Epidermal melanocyte (primary cell): Measurements from ENCODE around the gene C5orf46.

- RRBS = no CpG with 5 or more reads among the region's 6 CpGs
These were observed 10.6 kb downstream of the NR3C1 start for GRCh38 chr5:143392600-143393501.

DNA sequence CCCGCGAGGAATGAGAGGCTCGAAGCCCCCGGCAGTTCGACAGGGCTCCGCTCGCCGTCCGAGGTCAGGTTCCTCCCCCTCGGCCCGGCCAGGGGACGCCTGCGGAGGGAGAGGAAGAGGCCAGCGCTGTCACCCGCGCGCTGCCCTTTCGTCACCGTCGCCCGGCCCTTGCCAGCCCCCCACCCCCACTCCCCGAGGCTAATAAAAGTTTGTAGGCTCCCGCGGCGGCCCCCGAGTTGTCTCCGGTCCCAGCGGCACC lies 651 bp downstream of the NR3C1 start:
- RRBS = 3% methylated on average over 22 of the region's 28 CpGs

DNA sequence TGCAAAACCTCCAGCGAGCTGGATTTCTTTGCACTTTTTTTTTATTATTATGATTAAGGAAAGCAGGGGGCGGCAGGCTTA lies 997 bp upstream of the NR3C1 start:
- RRBS = no CpG with 5 or more reads among the region's 2 CpGs

DNA sequence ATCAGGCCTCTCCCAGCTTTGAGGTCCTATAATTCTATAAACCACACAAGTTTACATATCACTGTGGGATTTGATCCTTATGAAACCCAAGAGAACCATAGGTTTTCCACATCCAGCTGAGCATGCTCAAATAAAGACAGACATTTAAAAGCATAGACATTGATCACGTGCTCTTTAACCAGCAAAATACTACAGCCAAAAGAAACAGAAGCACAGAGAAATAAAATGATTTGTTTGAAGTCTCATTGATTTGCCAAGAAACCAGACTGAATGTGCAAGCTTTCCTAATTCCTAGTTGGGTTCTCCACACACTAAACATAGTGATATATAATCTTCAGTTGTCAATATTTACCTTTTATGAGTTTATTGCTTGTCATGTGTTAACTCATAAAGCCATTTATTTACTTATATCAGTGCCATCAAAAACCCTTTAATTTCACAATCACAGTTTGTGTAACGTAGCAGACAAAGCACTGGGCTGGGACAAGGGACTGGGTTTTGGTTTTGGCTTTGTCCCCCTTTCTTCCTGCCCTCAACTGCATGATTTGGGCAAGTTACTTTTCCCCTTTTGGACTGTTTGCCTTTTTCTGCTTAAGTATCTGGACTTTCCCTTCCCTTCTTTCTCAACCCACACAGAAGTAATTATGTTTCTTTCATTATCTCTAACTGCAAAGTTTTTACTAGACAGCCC lies 14.5 kb upstream of the NR3C1 start:
- RRBS = no CpG with 5 or more reads among the region's 2 CpGs

GRCh38 chr5:143629551-143630363 lies 182.2 kb upstream of the HMHB1 start:
- RRBS = no CpG with 5 or more reads among the region's 6 CpGs

DNA sequence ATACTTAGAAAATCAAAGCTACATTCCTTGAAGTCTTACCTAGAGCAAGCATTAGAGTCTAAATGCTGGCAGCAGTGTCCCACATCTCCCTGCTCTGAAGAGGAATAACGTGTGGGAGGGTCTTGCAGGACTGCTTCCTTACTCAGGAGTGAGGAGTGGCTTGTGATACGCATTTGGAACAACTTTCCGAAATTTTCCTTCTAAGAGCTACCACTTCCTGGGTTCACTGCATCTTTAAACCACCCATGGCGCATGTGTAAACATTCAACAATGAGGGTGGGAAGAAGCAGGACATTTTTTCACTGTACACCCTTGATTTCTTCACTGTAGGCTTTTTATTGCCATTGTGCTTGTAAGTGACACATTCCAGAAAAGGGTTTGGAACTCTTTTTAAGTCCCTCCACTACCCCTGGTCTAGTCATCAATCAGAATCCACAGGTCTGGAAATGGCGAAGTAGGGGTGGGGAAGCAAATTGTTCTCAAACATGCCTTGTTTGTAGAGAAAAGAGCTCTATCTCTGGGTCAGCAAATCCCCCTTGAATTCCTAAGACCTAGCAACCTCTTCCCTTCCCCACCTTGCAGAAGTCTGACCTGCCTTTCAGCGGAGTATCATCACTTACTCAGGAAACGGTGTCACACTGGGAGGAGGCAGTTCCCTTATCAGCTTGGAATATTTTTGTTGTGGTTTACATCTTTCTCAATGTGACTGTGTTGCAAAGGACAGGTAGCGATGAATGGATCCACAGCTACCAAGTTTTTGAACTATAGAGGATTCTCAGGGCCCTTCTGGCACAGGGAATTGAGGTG lies 3.1 kb downstream of the SH3RF2 start:
- RRBS = no CpG with 5 or more reads among the region's 8 CpGs

DNA sequence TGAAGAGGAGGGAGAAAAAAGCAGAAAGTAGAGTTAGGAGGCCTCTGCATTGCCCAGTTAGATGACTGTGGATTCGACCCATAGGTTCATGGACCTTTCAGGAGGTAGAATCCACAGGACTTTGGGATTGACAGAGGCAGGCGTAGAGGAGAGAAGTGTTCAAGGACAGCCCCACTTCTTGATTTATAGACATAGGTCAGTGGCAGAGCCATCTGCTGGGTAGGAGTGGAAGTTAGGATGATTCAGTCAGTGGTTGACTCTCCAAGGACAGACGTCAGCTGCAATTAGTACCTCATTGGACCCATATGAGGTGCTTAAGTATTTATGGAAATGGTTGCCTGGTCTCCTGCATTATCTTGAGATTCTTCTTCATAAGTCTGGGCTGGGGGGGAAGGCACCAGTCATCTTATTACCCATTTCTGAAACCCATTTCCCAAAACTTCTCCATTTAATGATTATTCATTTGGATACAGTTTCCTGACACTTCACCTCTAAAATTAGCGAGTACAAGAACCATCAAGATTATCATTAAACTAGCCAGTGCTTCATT lies 70.9 kb downstream of the SH3RF2 start:
- RRBS = no CpG with 5 or more reads among the region's 4 CpGs

DNA sequence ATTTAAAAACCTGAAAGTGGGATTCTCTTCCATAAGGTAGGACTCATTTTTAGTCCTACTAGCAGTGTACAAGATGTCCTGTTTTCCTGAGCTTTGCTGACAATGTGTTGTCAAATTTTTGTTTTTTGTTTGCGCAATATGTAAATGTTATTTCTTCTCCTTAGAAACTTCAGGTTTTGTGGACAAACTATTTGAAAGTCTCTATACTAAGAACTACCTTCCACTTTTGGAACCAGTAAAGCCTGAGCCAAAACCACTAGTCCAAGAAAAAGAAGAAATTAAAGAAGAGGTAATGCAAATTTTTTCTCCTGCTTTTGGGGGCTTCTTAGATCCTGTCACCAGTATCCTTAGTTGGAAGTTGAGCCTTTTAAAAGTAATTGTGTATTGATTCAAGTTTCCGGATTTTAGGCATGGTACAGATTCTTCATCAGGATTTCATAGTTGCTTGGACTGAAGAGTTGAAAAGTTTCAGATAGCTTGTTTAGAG lies 19.9 kb downstream of the RBM27 start:
- RRBS = no CpG with 5 or more reads among the region's 2 CpGs

GRCh38 chr5:146609323-146609607 lies 93.3 kb upstream of the GPR151 start:
- RRBS = no CpG with 5 or more reads among the region's 7 CpGs

DNA sequence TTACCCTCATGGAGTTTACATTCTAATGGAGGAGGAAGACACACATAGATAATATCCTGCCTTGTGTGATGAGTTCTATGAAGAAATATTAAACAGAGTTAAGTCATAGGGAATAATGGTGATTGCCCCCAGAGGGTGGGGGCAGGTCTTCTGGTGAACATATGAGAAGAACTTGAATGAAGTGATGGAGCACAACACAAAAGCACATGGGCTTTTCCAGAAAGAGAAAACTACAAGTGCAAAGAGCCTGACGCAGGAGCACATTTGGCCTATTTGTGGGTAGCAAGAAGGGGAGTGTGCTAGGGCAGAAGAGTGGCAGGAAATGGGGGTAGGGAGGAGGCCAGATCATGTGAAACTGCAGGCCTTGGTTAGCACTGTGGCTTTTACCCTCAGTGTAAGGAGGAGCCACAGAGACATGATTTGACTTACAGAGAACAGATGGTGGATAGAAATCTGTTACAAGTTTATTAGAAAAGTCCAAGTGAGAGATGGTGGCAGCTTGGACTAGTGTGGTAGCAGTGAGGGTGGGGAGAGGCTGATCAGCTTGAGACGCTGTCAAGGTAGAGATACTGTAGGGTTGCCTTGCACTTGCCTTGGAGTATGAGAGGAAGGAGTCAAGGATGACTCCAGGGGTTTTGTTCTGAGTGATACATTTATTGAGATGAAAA lies 126.8 kb downstream of the PPP2R2B start:
- RRBS = no CpG with 5 or more reads among the region's 2 CpGs

DNA sequence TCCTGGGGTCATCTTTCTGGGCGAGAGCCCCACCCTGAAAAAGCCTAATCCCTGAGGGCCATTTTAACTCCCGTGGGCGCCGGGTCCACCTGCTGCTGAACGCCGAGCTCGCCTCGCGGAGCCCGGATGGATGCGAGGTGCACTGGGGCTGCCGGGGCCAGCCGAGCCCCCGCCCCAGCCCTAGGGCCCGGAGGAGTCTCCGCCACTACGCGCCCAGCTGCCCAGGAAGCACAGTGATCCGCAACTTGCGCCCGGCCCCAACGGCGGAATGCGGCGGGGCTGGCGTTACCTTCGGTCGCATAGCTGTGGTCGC lies 888 bp downstream of the PPP2R2B start:
- RRBS = 5% methylated on average over 17 of the region's 29 CpGs

GRCh38 chr5:147424498-147425202 lies 85.2 kb downstream of the DPYSL3 start:
- RRBS = no CpG with 5 or more reads among the region's 5 CpGs

DNA sequence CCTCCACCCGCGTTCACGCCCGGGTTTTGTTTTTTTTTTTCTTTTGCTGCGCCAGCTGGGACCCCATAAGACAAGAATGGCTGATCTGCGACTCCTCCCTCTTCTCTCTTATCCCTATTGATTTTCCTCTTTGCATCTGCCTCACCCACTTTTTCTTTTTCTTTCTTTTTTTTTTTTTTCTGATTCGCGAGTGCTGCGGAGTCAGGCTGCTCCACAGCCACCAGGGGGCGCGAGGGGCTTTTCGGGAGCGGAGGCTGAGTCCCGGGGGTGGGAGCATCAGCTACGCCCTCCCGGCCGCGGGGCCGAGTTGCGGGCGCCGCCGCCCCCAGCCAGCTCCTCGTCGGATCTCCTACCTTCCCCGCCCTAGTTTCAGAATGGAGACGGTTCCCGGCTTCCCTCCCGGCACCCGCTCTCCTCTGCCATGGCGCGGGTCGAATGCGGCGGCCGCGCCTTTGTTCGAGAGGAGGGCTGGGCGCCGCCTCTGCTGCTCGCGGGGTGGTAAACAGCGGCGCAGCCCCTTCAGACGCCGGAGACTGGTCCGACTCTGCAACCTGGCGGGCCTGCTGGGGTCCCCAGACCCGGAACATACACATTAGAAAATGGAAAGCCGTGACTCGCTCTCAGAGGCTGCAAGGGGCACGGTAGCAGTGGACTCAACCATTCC lies 55.9 kb downstream of the DPYSL3 start:
- RRBS = 6% methylated on average over 11 of the region's 52 CpGs

- RRBS = 9% methylated on average over 27 of the region's 62 CpGs
These were observed 777 bp downstream of the DPYSL3 start for GRCh38 chr5:147508822-147509759.

DNA sequence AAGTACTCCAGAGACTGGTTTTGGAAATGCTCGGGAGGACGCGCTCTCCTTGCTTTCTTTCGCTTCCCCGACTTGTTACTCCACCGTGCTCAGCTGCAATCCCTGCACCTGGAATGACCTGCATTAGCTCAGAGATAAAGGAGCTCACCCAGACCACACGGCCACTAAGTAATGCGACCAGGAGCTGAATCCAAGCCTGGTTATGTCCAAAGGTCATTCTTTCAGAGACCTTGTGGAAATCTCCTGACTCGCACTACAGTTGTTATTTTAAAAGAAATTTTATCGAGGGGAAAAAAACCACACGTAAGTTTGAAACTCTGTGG lies 135.3 kb upstream of the DPYSL3 start:
- RRBS = no CpG with 5 or more reads among the region's 11 CpGs

- RRBS = no CpG with 5 or more reads among the region's 3 CpGs
These were observed 77.2 kb downstream of the JAKMIP2 start for GRCh38 chr5:147705453-147705695.

- RRBS = no CpG with 5 or more reads among the region's 4 CpGs
These were observed 1.6 kb downstream of the JAKMIP2 start for GRCh38 chr5:147780746-147781433.

DNA sequence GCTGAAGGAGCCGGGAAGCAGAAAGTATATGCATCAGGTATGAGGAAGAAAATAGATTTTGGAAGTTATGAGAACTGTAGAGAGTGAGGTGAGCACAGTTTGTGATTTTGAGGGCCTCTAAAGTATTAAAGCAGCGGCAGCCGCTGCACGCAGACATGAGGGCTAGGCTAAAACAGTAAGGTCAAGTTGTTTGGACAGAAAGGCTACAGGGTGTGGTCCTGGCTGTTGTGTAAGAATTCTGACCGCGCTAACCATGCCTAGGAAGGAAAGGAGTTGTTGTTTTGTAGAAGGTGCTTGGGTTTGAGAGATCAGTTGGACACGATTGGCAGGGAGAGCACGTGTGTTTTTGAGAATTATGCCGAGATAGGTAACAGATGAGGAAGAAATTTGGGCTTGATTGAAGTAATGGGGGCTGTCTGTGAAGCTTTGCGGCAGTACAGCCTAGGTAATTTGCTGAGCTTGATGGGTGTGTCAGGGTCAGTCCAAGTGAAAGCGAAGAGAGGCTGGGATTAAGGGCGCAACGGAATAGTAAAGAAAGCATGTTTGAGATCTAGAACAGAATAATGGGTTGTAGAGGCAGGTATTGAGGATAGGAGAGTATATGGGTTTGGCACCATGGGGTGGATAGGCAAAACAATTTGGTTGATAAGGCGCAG lies 7.5 kb upstream of the SCGB3A2 start:
- RRBS = no CpG with 5 or more reads among the region's 14 CpGs

- RRBS = no CpG with 5 or more reads among the region's 5 CpGs
These were observed at the start of gene C5orf46 for GRCh38 chr5:147906253-147906907. Gene C5orf46 (minus strand): TSS chr5:147906538.

DNA sequence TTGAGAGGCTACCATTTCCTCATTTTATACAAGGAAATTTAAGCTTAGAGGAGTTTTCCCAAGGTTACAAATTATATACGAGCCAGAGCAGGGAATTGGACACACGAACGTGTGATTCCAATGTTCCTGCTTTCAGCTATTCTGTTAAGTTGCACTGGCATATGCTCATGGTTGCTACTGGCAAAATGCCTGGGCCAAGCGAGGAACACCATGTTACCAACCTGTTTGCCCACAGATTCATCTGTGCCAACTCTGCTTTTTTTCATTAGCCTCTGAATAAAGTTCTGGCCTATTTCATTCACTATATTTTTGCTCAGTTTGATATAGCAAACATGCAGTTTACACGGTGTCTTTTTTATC lies 5.1 kb upstream of the C5orf46 start:
- RRBS = no CpG with 5 or more reads among the region's 5 CpGs